Hematopoietic multipotent progenitor cell (in vitro differentiated cells): ENCODE measurements around the gene TEKT5.

- CAGE, long polyA plus RNA: no peak
Measured at GRCh38 chr16:9093840-9094227, 2.4 kb downstream of the HAPSTR1 start.

DNA sequence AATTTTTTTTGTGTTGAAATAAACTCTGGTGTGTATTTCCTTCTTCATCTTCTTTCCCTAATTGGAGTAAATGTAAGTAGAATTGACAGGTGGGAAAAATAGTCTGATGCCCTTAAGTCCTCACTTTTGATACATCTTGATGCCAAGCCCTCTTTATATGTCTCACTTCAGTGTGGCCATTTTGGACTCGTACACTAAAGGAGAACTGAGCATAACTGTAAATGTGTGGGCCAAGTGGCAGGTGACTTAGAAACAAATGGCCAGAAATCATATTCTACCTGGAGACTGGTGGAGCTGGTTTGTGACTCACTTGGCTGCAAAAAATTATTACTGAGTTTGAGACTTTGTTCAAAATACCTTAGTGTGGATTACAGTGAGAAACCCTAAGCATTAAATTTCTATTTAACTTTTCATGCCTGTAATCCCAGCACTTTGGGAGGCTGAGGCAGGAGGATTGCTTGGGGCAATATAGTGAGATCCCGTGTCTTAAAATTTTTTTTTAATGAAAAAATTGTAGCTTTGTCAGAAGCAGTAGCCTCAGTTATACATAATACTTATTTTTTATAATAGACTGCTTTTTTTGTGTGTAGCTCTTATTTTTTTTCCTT lies 5.0 kb downstream of the HAPSTR1 start:
- CAGE, long polyA plus RNA: no peak

GRCh38 chr16:9101953-9102700 lies 10.7 kb downstream of the HAPSTR1 start:
- CAGE, long polyA plus RNA: no peak

DNA sequence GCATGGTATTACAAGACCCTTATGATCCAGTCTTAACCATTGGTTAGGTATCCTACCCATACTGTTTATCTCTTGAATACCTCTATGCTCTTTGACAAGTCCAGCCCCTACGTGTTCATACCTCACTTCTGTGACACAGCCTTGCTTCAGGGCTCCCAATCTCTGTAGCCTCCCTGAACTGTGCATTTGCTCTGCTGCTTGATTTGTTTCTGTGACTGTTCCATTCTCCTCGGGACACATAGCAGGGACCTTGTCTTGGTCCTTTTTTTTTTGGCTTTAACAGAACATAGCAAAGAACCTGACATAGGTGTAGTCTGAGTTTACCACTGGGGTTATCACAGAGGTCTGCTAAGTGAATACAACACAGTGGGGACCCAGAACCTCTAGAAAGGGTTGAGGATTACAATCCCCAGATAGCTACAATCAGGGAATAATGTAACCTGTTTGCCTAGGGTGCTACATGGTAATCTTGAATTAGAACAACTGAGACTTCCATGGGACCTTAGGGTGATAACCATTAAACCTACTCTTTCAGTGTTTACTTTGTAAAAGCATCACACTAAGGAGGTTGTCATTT lies 16.3 kb downstream of the HAPSTR1 start:
- CAGE, long polyA plus RNA: no peak

GRCh38 chr16:9846264-9846885 lies 335.9 kb downstream of the GRIN2A start:
- CAGE, long polyA plus RNA: no peak

DNA sequence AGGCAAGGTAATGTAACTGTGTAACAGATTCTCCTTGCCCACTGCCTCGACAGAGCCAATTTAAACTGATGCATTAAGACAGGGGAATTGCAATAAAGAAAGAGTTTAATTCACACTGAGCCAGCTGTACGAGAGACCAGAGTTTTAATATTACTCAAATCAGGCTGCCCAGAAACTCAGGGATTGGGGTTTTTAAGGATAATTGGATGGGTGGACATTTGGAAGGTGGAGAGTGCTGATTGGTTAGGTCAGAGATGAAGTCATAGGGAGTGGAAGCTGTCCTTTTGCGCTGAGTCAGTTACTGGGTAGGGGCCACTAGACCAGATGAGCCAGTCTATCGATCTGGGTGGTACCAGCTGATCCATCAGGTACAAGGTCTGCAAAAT lies 59.7 kb upstream of the ATF7IP2 start:
- CAGE, long polyA plus RNA: no peak

- CAGE, long polyA plus RNA: no peak
Measured at GRCh38 chr16:10457220-10458149, 71.6 kb downstream of the ATF7IP2 start.

- CAGE, long polyA plus RNA: no peak
Measured at GRCh38 chr16:10547811-10548017, 32.7 kb downstream of the EMP2 start.

- CAGE, long polyA plus RNA: no peak
Measured at GRCh38 chr16:10618729-10619268, 38.4 kb upstream of the EMP2 start.

- CAGE, long polyA plus RNA: no peak
Measured at GRCh38 chr16:10694654-10695138, at the start of gene TEKT5. Gene TEKT5 (minus strand): TSS chr16:10694930.

DNA sequence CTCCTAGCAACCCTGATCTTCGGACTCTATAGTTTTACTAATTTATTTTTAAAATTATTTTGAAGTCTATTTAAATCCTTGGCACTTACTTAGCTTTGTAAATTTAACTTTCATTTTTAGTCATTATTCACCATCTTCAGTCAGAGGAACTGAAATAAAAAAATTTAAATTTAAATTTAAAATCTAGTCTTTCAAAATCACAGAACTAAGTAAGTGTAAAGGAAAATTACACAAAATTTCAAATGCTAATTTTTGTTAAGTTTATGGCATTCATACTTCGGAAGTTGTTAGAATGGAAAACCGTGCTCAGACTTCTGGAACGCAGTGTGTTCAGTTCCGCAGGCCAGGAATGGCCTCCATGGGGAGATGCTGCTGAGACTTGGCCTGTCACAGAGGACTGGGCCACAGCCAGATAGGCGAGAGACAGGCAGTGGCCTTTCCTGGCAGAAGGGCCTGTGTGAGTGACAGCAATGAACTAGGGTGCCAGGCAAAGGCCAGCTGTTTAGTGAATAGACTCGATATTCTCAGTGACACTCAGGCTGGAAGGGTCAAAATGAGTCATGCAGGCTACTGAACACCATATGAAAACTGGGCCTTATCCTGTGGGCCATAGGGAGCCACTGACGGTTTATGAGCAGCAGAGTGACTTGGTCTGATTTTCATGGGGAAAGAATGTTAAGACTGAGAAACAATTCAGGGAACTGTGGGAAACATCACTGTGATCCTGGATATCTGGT lies 5.5 kb upstream of the NUBP1 start:
- CAGE, long polyA plus RNA: no peak

DNA sequence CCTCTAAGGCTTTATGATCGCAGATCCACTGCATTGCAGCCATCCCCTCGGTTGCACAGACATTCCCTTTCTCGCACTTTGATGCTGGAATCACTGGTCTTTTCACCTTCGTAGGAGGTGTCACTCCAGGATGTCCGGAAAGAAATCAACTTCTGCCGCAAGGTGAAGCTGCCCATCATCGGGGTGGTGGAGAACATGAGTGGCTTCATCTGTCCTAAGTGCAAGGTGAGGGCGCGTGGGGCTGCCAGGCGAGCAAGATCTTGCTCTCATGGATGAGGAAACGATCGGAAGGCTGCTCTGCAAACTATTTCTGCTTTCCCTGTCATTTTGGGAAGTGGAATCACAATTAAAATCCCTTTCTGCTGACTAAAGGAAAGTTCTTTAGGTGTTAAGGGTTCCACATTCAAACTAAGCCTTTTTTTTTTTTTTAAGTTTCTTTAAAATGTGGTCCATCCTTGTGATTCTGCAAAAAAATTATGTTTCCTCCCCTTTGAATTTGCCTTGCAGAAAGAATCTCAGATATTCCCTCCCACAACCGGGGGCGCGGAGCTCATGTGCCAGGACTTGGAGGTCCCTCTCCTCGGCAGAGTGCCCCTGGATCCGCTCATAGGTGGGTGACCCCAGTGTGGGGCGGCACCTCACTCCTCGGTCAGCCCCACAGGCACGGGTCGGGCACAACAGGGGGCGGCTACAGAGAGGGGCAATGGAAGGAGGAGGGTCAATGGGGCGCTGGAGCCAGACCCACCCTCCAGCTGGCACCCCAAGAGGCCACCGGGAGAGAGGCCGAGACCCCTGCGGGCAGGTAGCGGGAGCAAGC lies 17.8 kb downstream of the NUBP1 start:
- CAGE, long polyA plus RNA: no peak

- CAGE, long polyA plus RNA: no peak
Measured at GRCh38 chr16:10888487-10889083, 11.6 kb downstream of the CIITA start.

- CAGE, long polyA plus RNA: no peak
Measured at GRCh38 chr16:10941339-10942125, 736 bp downstream of the DEXI start.

DNA sequence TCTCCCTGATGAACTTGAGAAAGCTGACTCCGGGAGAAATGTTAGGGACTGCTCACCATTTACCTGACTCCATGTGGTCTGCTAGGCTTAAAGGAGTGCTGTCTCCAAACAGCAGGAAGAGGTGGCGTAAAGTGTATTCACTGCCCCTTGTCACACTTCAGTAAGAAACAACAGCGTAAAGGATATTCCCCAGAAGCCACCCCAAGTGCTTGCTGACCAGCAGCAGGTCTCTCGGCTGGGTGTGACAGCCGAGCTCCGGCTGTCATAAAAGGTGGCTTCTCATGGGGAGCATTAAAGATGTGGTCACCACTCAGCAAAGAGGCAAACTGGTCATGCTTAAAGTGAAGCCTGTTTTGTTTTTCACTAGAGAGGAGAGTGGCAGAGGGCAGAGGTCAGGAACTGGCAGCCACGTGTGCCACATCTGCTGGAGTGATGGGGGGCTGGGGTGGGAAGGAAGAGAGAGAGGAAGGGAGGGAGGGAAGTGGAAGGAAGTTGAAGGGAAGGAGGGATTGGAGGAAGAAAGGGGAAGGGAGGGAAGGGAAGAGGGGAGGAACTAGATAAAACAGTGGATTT lies 119.2 kb downstream of the CLEC16A start:
- CAGE, long polyA plus RNA: no peak

GRCh38 chr16:11067689-11068362 lies 123.5 kb downstream of the CLEC16A start:
- CAGE, long polyA plus RNA: no peak

- CAGE, long polyA plus RNA: no peak
Measured at GRCh38 chr16:11082397-11082979, 138.1 kb downstream of the CLEC16A start.

DNA sequence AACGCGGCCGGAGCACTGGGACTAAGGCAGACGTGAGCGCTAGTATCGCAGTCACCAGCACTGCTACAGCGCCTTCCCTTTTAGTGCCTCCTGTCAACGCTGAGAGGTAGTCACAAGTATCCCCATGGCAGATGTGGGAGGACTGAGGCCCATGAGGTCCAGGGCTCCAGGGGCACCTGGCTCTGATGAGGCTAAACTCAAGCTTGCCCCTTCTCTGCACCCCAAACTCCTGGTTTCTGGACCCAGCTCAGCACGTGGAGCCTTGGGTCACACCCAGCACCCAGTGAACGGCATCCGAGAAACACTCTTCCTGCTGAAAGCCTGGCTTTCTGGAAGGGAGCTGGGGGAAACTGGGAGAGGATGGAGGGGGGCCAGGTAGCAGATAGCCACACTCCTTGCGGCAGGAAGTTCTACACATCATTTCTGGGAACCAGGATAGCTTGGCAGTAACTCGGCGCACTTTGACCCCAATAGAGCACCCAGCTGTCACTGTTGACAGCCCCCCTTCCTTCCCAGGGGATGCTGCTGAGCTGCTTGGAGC lies 50.5 kb downstream of the SOCS1 start:
- CAGE, long polyA plus RNA: no peak

- CAGE, long polyA plus RNA: no peak
Measured at GRCh38 chr16:11303385-11303832, 22.3 kb upstream of the PRM1 start.

DNA sequence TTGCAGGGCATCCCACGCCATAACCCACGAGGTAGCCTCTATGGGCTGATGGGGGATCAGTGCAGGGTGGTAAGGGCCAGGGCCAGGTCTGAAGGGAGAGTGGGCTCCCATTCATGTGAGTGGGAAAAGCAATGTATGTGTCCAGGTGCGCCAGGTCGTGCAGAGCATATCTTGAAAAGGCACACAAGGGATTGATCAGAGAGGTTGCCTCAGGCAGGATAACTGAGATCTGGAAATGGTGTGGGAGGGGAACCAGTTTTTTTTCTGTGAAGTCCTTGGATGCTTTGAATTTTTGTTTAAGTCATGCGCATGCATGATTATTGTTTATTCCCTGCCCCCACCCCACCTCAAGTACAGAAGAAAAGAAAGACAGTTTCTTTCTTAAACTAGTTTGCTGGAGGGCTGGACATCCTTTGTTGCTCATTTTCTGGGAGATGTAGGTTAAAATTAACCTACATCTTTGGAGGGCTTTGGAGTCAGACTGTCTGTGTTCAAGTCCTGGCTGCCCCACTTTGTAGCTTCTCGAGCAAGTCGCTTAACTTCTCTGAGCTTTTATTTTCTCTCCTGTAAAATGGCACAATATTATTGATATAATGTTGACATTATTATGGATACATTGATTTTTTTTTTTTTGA lies 32.0 kb upstream of the RMI2 start:
- CAGE, long polyA plus RNA: no peak